REH cell (cell line): ENCODE results near the genes TM9SF1, GMPR2 and TINF2.

DNA sequence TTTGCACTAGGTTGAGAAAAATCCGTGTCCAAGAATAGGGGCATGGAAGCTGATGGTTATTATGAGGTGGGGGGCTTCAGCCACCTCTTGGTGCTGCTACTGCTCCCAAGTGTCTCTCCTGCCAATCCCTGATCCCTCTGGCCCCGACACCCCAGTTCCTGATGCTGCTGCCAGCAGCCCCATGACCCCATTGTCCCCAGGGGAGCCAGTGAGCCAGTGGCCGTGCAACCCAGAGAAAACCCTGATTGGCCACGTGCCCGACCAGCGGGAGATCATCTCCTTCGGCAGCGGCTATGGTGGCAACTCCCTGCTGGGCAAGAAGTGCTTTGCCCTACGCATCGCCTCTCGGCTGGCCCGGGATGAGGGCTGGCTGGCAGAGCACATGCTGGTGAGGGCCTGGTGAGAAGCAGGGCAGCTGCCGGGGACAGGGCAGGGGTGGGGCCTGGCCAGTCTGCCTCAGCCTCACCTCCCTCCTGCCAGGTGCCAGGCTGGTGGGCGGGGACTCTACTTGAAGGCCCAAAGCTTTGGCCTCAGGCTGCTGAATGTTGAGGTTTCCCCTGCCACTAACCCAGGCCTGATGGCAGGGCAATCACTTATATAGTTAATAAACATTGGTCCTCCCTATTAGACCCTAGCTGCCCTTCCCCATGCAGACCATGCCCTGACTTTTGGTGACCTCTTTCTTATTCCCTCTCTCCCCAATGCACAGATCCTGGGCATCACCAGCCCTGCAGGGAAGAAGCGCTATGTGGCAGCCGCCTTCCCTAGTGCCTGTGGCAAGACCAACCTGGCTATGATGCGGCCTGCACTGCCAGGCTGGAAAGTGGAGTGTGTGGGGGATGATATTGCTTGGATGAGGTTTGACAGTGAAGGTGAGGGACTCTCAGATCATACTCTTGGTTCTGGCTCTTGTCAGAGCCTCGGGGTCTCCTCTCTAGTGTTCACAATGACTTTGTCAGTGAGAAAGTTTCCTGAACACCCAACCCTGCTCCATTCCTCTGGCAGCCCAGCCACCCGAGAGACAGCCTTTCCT, 5.1 kb downstream of the PCK2 start:
- PRO-cap: no peak

- PRO-cap: no peak
These were observed 1.1 kb downstream of the PSME2 start for GRCh38 chr14:24145321-24145767.

DNA sequence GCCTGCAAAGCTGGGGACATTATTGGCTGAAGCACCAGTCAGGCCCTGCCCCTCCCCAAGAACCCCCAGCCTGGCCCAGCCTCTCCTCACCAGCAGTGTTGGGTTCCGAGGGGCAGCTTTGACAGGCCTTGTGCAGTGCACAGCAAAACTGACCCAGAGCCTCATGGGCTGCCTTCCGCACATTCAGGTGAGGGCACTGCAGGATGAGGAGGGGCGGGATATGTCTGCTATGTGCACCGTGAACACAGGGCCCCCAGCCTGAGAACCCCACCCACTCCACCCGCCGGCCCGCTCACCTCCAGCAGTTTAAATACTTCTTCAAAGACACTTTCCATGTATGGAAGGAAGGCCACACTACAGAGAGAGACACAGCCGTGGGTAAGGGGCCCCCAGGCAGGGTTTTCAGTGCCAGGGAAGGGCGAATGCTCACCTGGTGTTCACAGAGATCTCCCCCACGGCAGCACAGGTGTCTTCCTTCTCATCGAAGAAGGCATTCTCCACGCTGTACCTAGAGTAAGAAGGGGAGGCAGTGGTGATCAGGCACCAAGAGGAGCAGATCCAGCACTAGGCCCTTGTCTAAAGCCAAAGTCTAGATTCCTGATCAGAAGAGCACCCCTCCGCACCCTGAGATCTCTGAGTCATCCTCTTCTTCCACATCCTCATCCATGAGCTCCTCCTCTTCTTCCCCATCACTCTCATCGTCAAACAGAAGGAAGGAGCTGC, 5.3 kb downstream of the IPO4 start:
- PRO-cap: no peak

DNA sequence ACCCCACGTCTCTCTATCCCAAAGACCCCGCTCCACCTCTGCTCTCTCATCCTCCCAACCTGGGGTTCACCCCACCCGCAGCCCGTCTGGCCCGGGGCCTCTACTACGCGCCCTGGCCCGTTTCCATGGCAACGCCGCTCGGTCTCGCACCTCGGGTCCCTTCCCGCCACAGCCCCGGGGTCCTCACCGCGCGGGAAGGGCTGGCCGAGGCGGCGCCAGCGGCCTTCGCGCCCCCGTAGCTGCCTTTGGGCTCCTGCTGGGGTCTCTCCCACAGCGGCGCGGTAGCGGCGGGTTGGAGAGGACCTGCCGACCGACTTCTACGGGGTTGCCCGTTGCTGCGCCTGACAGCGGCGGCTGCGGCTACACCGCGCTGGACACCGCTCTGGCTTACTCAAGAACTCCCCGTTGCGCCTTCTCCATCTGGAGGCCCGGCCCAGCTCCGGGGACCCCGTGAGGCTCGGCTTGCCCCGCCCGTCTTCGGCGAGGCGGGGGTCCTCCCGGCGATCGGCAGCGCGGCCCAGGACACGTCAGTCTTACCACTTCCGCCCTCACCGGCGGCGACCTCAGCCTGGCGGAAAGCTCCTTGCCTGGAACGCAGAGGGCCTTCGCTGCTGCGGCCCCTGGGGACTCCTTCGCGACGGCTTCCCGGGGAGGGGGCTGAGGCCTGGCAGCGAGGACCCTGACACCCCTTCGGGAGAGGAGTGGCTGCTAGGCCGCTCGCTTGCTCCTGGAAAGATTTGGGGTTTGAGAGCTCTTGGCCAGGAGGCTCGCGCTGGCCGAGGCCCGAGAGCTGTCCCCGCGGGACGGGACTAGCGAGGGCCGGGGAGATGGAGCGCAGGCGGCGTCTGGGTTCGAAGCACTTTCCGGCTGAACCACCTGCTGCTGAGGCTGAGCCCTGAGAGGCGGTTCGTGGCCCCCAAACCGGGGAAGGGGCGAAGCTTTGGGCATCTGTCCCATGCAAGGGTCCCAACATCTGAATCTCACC, at the start of gene TM9SF1:
TSS of gene TM9SF1 (minus strand) at position 283 of the 985 bp plus-strand sequence.
- PRO-cap: bidirectional peak, plus-strand start at position 186 of the sequence, minus-strand start at position 123 of the sequence; bidirectional peak, plus-strand start at position 273 of the sequence, minus-strand start at position 244 of the sequence; bidirectional peak, plus-strand start at position 644 of the sequence, minus-strand start at position 422 of the sequence

GRCh38 chr14:24232249-24233136, at the start of gene GMPR2:
Gene GMPR2 (plus strand): TSS chr14:24232929.
- PRO-cap: bidirectional peak, plus-strand start at chr14:24232624, minus-strand start at chr14:24232363

- PRO-cap: bidirectional peak, plus-strand start at chr14:24242401, minus-strand start at chr14:24242615
These were observed at the start of gene TINF2 for GRCh38 chr14:24242490-24242860. Gene TINF2 (minus strand): TSS chr14:24242623.

- PRO-cap: no peak
These were observed 4.6 kb downstream of the LTB4R start for GRCh38 chr14:24315778-24316459.

GRCh38 chr14:24376967-24378098, 9.3 kb downstream of the NFATC4 start:
- PRO-cap: no peak

DNA sequence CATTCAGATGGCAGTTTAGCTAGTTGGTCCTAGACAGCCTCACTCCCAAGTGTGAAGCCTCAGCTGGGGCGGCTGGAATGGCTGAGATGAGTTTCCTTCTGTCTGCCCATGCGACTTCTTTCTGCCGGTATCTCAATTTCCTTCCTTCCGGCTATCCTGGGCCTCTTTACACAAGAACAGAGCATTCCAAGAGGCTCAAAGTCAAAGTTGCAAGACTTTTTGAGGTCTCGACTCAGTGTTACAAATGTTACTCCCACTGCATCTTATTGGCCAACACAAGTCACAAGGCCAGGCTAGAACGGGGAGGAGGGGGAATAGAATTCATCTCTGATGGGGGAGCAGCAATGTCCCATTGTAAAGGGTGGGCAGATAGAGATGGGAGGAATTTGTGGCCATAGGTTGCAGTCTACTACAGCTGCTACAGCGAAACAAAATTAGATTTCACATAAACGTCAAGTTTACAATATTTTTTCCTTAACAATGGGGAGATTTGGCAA, 9.6 kb upstream of the NYNRIN start:
- PRO-cap: no peak

- PRO-cap: no peak
These were observed 6.5 kb downstream of the CBLN3 start for GRCh38 chr14:24422860-24423466.

DNA sequence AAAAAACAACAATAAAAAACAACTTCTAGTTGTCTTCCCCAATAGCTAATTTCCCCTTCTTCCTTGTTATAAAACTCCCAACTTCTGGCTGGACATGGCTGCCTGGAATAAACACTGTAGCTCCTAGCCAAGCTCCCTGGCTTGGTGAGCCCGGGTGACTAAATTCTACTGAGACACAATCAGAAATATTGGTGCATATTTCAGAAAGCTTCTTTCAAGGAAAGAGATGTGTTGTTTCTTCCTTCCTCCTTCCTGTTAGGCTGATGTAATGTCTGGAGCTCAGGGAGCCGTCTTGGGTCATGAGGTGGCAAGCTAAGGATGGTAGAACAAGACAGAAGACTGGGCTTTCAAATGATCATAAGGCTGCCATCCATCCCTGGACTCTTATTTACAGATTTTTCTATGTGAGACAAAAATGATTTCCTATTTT, 4.3 kb downstream of the CBLN3 start:
- PRO-cap: no peak

- PRO-cap: no peak
These were observed 193.1 kb downstream of the STXBP6 start for GRCh38 chr14:24856858-24857301.

- PRO-cap: no peak
These were observed 188.8 kb downstream of the STXBP6 start for GRCh38 chr14:24860996-24861604.

DNA sequence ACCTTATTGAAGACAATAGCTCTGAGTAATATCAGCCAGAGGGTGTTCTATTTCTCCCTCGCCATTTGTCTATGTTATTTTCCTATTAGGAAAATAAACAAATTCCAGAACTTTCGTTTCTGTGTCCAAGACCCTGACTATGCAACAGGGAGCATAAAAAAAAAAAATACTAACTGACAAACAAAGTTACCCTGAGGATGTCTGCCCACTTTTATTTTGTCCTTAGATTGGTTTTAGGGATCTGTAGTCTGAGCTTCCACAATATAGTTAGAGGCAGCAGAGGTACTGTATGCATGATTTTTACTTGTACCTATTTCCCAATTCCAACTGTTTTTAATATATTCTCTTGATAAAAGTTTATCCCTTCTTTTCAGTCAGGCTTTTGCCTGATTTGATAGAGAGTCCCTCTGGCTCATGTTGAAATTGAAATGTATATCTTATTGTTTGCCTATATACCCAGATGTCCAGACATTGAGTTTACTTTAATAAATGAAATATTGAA, 419.4 kb downstream of the NOVA1 start:
- PRO-cap: no peak

GRCh38 chr14:27131930-27132129, 534.0 kb upstream of the NOVA1 start:
- PRO-cap: no peak

DNA sequence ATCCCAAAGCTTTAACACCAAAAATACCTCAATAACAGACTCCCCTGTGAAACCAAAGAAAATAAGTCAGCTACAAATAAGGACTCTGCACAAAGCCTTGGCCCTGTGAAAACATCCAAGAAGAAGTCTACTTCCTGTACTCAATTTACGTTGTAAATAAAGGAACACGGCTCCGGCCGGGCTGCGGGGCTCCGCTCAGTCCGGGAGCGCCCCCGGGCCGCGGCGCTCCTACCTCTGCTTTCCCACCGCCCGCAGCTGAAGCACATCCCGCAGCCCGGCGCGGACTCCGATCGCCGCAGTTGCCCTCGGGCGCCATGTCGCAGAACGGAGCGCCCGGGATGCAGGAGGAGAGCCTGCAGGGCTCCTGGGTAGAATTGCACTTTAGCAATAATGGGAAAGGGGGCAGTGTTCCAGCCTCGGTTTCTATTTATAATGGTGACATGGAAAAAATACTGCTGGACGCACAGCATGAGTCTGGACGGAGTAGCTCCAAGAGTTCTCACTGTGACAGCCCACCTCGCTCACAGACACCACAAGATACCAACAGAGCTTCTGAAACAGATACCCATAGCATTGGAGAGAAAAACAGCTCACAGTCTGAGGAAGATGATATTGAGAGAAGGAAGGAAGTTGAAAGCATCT, 502.2 kb upstream of the FOXG1 start:
- PRO-cap: no peak

- PRO-cap: no peak
These were observed 342.6 kb downstream of the PRKD1 start for GRCh38 chr14:29584943-29585530.

DNA sequence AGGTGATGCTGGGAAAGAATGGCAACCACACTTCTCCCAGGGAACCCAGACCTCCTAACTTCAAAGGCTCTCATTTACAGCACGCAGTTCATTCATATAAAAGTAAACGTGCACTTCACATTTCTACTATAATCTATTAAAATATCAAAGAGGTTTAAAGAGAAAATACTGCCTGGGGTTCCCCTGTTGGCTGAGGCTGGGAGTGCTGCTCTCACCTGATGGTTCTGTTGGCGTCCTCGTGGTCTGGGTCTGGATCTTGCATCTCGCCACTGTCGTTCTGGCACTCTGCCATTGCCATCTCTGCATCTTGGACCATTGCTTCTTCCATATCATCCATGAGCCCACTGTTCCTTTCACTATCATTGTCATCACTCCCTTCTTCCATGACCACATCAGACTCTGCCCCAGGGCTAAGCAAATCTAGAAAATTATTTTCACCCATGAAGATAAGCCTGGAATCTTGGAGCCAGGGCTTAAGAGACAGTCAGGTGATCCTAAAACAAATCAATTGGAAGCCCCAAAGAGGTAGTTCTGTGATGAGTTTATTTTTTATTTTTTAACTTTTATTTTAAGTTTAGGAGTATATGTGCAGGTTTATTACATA, 291.5 kb downstream of the PRKD1 start:
- PRO-cap: no peak

DNA sequence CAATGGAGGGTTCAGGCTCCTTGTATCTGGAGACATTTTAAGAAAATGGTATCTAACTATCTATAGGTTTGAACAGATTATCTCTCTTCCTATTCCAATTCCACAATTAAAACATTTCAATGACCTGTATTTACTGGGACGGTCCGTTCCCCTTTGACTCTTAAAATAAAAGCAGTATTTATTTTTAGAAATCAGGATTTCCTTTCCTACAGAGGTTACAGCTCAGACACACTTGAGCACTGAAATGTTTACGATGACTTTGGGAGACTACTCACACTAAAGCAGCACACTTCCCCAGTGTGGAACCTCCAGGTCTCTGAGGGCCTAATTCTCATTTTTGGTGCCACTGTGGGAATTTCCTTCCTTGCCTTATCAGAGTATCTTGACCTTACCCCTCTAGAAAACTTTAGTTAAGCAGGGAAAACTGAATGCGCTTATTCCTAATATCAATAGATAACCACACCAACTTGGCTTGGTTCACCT, 181.8 kb downstream of the PRKD1 start:
- PRO-cap: no peak

DNA sequence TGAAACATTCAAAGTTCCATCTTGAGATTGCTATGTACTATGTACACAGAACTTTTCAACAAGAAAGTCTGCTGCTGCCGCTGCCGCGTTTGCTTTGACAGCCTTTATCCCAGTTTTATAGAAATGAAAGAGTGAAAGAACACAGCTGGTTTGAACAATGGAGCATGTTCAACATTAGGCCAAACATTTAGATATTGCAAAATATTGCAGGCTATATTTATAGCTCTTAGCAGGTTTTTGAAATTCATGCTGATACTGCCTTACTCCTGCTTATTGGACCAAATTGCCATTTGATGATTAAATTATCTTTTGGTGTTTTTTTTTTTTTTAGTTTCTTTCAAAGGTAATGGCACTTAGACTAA, 299.8 kb upstream of the PRKD1 start:
- PRO-cap: no peak